ReNcell CX (cell line): ENCODE results near the gene HOXA10.

DNA sequence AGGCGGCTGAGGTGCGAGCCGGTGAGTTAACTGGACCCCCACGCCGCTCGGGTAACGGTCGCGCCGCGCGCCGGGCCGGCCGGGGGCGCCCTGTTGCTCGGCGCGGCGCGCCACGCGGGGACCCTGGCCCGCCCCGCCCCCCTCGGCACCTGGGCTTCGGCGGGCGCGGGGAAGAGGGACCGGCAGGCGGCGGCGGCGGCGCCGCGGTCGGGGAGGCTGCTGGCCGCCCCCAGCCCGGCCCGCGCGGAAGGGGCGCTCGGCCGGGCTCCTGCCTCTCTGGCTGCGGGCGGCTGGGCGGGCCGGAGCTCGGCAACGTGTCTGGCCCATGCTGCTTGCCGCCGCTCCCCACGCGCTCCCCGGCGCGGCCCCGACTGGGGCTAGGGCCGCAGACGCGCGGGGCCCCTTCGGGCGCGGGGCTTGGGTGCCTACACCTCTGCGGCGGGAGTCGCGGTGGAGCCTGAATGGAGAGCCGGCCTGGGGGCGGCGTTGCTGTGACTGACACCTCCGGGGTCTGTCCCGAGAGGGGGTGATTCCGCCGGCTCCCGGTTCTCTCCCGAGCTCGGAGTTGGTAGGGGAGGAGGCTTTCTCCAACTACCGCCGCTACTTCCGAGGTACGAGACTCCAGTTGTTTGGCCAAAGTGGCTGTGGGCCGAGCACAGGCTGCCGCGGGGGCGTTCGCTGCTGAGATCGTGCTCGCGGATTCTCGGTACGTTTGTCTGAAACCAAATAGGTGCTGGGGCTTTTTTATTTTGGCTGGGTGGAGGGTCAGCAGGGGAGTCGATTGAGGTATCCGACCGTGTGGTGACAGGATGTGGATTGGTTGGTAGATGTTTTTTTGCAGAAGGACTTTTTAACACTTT is 551 bp downstream of the PALS2 start:
- PRO-cap: unidirectional peak, plus-strand start at position 60 of the sequence; bidirectional peak, plus-strand start at position 154 of the sequence, minus-strand start at position 145 of the sequence; bidirectional peak, plus-strand start at position 394 of the sequence, minus-strand start at position 367 of the sequence; bidirectional peak, plus-strand start at position 552 of the sequence, minus-strand start at position 457 of the sequence

- PRO-cap: no peak
Measured at GRCh38 chr7:24795037-24795788, 37.9 kb upstream of the GSDME start.

- PRO-cap: no peak
Measured at GRCh38 chr7:24832491-24832832, 75.2 kb upstream of the GSDME start.

DNA sequence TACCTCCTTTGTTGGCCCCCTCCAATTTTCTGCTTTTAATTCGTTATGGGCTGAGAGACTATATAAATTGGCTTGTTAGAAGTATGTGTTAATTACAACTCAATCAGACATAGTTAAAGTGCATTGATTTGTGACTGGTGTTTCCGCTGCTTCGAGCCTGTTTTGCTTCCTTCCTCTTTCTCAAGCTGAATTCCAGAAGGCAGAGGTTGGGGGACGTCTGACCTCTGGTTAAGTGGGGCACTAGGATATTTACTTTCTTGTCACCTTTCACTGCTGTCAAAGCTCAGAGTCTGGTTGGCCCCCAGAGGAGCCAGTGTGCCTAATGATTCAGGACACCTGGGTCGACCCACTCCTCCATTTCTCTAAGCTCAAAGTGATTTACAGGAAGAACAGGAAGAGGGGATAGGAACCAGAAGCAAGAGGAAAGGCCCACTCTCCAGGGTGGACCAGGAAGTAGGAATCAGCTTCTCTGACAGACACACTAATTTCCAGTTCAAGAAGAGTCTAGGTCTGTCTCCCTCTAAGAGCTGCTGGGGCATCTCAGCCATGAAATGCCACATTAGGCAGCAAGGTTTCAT is 397.1 kb upstream of the NPVF start:
- PRO-cap: no peak

DNA sequence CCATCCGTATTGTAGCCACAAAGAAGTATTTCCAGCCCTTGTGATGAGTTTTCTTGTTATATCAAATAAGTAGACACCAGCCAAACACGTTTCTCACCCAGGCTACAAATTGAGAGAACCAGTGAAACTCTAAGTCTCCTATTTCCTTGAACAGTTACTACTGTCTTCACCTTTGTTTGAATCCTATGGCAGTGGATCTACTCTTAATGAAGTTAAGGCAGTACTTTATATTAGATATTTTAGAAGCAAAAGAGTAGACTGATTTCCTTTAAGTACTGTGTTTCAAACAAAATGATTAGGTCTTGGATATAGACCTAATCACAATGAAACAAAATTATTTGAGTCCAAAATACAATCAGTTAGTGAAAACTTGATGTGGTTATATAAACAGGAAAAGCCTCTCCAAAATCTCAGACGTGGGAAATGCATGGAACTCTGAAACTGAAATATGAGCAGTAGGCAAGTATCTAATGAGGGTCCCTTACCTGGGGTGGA is 234.4 kb upstream of the NFE2L3 start:
- PRO-cap: no peak

DNA sequence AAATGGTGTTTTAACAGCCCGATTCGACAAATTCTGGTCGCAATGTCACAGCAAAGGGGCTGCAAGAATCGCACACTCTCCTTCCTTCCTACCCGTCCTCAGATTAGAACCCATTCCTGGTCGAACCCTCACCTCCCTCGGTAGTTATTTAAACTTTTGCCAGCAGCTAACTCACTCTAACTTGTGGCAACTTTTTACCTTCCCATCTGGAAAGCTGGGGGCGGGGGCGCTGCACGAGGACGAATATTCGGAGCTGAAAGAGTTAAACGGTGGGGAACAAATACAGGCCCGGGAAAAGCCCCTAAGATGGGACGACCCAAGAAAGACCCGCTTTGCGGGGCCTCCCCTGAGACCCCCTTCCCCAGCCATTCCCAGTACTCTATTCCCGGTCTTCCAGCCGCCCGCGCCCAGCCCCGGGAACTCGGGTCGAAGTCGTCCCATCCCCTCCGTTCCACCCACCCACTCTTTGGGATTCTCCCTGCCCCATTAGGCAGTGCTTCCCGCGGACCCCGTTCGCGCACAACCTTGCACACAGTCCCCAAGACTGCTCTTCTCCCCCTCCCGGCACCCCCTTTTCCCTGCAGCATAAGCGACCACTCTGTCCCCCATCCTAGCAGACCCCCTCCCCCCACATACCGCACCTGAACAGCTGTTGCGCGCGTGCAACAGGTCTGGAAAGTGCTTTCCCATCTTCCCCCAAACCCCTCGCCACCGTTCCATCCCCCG is 201.7 kb upstream of the NFE2L3 start:
- PRO-cap: no peak

- PRO-cap: no peak
Measured at GRCh38 chr7:26185130-26185496, 15.4 kb downstream of the HNRNPA2B1 start.

- PRO-cap: no peak
Measured at GRCh38 chr7:26193156-26193705, 7.3 kb downstream of the HNRNPA2B1 start.

GRCh38 chr7:26194755-26195604 is 5.6 kb downstream of the HNRNPA2B1 start:
- PRO-cap: no peak

GRCh38 chr7:26195605-26196292 is 4.8 kb downstream of the HNRNPA2B1 start:
- PRO-cap: no peak

DNA sequence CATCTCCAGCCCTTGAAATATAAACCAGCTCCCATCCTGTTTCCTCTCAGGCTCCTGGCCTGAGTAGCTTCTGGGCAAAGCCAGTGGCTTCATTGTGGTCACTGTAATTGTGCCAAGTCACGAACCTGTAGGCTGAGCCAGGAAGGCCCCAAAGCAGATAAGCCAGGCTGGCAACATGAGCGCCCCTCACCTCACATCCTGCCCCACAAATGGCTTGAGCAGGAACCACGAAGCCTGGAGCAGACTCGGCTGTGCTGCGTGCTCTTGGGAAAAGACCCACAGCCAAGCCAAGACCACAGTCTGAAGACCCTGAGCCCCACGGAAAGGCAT is 258.0 kb downstream of the SNX10 start:
- PRO-cap: no peak

DNA sequence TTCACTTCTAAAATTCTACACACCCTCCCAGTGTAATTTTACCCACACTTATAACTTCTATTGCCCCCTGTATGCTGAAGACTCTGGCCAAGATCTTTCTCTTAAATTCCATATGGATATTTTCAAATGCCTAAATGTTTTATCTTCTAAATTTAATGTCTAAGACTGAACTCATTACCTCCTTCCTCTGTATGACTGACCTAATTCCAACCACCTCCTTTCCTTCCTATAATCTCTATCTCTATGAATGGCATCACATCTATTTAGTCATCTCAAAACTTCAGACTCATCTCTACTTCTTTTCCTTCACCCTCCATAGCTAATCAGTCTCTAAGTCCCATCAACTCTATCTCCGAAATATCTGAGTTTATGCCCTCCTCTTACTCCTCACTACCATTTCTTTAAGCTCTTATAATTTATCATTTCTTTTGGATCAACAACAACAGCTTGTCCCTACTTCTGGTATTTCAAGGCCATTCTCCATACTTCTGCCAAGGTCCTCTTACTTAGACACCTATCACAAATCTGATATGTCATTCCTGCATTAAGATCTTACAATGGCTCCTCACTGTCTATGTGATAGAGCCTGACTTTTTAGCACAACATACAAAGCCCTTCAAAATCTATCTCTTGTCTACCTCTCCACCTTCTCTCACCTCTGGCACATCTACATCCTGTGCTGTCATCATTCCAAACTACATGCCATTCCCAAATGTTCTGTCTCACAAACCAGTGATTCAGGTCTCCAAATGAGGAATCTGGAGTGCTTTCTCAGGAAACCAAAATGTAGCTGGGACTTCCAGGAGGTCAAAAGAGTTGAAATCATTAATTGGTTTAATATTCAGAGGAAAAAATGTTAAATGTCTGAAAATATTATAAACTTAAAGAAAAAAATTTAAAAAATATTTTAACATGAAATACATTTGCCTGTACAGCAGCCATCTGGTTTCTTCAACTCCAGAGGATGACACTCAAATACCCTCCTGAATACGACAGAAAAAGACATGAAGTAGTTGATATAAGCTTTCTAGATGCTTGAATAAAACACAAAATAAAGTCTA is 87.8 kb downstream of the SKAP2 start:
- PRO-cap: no peak

DNA sequence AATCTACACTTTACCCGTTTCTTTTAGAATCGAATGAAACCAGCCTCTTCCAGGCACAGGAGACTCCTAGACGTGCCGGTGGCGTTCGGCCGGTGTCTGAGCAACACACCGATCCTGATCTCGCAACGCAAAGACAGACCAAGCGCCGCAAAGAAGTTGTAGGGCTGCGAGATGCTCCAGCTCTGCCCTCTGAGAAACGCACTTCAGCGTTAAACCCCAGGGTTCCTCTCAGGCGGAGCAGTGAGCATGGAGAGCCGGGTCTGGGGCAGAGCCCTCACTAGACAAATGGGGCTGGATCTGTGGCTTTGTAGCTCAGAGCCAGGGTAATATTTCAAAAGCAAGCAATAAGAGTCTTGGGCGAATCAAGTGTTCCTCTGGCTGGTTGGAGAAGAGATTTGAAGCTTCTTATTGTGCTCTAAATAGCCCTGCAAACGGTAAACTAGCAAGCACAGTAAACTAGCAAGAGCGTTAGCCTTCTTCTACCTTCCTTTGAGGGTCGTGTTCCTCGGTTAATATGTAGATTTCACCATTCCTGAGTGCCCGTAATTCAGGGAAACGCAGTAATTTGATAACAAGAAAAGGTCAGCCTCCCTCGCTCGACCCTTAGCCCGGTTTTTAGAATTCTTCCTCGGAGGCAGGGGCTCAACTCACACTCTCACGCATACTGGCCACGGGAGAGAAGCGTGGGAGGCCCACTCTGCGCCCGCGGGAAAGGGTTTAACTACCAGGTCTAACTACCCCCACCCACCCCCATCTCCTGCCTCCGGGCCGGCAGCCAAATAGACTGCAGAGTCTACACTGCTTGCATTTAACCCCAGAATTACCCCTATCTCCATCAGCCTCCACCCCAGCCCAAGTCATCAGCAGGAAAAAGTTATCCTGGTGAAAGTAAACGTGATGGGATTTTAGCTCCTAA is 6.7 kb downstream of the SKAP2 start:
- PRO-cap: no peak

GRCh38 chr7:27108579-27109473 is 6.3 kb upstream of the HOXA2 start:
- PRO-cap: no peak

DNA sequence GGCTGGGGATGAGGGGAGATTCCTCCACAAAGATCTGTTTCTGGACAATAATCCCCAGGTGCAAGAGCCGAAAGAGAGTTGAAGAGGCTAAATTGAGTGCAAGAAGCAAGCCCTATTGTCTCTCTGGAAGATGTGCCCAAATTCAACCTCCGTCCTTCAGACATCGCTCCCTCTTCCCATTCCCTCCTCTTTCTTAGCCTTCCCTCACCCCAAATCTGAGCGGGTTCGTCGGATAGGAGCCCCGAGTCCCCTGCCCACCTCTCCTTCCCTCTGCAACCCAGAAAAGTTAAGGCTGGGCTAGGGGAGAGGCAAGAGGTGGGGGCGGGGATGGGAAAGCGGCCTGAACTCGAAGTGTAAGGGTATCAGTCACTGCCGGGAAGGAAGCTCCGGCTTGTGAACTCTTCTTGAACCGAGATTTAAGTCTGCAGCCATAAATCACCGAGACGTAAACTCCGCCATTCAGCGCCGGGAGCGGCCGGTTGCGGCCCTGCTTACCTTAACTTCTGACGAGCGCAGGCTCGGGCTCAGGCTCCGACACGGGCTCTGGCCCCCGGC is 10.7 kb upstream of the HOXA2 start:
- PRO-cap: no peak

GRCh38 chr7:27113685-27114490 is 11.4 kb upstream of the HOXA2 start:
- PRO-cap: no peak

- PRO-cap: no peak
Measured at GRCh38 chr7:27145622-27146184, 1.9 kb downstream of the HOXA6 start.

DNA sequence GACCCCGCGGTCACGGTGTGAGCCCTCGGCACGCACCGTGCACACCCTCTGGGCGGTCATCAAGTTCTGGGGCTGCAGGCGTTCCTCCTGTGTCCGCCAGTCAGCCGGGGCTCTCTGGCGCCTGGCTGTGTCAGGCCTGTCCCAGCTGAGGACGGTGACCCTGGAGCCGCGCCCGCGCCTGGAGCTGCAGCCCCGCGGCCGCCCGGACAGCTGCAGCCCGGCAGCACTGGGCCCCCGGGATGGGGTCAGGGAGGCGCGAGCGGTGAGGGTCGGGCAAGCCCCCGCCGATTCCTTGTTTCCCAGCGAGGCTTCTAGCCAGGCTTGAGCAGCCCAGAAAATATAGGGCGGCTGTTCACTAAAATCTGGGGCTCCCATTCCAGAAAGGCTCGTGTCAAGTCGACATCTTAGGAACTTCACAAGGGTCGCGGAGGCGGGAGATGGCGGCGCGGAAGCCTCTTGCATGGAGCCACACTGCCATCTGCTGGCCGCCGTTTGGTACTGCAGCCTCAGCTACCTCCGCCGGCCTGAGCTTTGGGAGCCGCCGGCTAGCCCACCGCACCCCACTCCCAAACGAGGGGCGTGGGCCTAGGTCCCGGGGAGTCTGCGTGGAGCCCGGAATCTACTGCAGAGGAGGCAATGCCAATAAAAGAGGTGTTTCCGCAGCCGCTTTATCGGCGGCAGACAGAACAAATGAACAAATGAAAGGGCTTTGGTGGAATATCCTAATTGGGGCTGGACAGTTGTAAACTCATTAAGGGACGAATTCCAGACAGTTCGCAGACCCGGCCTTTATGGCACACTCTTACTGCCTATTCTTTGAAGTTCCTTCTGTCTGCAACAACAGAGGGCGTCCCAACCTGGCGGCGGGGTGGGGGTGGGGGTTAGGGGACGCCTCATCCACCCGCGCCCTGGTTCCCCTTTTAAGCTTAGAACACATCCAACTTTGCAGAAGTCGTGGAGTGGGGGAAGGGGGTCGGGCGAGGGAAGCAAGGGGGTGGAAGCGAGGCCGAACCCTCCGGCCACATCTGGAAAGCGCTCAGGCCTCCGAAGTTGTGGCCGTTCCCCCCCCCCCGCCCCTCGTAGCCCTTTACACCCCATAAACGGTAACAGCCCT is 4.3 kb downstream of the HOXA9 start:
- PRO-cap: no peak

DNA sequence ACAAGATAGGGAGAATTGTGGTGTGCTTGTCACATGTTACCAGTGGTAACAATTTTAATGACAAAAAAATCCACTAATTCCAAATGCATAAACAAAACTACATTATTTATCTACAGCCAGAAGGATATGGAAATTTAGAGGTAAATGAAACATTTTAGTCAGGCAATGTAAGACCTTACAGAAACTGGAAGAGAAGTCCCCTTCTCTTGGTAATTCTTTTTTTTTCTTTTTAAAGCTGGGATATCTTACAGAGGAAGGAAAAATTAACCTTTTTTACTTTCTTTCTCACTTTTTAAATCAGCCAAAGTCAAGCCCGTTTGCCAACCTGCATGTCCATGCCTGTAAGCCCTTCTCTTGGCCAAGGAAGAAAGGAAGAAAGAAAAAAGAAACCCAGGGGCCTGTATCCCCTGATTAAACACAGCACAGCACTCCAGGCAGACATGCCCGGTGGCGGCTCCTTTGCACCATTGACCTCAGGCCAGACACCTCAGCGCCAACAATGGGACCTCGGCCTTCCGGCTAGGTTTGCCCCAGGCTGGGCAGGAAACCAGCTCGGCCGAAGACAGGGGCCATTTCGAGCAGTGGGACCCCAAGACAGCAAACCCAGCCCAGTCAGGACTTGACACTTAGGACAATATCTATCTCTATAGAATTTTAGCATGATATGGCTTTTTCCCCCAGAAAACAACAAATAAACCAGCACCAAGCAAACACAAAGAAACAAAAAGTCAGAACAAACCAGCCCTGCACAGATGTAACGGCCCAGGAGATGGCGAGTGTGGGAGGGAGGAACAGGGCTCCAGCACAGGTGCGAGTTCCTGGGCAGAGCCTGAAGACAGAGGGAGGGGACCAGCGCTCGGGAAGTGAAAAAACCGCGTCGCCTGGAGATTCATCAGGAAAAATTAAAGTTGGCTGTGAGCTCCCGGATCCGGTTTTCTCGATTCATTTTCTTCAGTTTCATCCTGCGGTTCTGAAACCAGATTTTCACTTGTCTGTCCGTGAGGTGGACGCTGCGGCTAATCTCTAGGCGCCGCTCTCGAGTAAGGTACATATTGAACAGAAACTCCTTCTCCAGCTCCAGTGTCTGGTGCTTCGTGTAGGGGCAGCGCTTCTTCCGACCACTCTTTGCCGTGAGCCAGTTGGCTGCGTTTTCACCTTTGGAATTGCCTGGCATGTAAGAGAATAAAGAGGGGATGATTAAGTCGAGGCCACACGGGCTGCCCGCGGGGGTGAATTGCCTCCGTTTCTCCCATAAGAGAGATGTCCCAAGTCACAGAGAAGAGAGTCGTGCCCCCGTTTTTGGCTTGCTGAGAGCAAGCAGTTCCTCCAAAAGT is 2.6 kb downstream of the HOXA10 start:
- PRO-cap: no peak

DNA sequence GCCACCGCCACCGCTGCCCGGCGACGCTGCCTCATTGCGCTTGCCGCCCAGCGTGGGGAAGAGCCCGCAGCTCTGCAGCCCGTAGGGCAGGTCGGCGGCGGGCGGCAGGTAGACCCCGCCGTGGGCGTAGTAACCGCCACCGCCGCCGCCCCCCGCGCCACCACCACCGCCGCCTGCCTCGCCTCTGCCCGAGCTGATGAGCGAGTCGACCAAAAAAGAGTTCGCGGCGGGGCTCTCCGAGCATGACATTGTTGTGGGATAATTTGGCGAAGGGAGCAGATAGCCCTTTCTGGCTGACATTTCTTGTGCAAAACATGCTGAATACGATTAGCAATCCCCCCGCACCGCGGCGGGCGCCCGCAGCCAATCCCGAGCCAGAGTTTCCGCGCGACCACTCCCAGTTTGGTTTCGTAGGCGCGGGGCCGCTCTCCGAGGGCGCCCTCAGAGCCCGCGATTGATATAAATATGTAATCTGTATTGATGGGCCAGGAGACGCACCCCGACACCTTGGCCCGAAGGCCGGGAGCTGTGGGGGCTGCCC is at the start of gene HOXA10:
Gene HOXA10, minus strand, starts transcription at position 314 of the 541 bp plus-strand sequence.
- PRO-cap: no peak